ENCODE data around the gene CYTH4.

GRCh38 chr22:36399461-36399761 is 11.6 kb upstream of the MYH9 start:
- RRBS = no CpG with 5 or more reads among the region's 3 CpGs

GRCh38 chr22:36453254-36453712 is 28.2 kb downstream of the TXN2 start:
- RRBS = no CpG with 5 or more reads among the region's 7 CpGs

- RRBS = no CpG with 5 or more reads among the region's 12 CpGs
Observed at GRCh38 chr22:36457675-36458351, 23.6 kb downstream of the TXN2 start.

DNA sequence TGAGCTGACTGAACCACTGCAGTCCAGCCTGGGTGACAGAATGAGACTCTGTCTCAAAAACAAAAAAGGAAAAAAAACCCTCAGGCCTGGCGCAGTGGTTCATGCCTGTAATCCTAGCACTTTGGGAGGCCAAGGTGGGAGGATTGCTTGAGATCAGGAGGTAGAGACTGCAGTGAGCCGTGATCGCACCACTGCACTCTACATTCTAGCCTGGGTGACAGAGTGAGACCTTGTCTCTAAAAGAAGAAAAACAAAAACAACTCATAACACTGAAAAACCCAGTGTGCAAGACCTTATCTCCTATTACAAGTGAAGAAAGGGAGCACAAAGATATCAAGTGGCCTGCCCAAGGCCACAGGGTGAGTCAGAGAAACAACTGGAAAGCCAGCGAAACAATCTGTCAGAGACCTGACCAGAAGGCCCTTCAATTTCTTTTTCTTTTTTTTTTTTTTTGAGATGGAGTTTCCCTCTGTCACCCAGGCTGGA is 2.5 kb downstream of the TXN2 start:
- RRBS = no CpG with 5 or more reads among the region's 4 CpGs

DNA sequence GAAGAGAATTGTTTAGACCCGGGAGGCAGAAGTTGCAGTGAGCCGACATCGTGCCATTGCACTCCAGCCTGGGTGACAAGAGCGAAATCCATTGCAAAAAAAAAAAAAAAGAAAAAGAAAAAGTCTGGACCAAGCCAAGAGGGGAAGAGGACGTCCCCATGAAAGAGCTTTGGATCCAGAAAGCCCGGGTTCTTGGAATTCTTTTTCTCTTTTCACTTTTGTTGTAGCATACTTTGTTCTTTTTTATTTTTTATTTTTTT is 6.5 kb upstream of the TXN2 start:
- RRBS = 100% methylated on average over 1 of the region's 6 CpGs

DNA sequence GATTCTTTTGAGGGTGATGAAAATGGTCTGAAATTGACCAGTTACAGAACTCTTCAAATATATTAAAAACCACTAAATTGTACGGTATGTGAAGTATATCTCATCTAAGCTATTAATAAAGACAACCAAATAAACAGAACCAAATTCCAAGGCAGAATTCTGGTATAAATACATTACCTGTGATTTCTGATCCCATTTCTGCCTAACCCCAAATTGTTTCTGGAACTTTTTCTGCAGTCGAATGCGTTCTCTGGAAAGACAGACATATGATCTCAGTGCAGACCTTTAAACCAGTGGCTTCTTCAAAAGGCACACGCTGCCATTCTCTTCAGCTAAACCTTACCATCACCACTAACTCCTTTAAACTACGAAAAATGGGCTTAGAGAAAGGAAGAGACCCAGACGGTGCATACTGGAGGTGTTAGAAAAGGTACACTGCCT is 5.9 kb downstream of the EIF3D start:
- RRBS = no CpG with 5 or more reads among the region's 6 CpGs

GRCh38 chr22:36781945-36782361 is 6.0 kb upstream of the IFT27 start:
- RRBS = 4% methylated on average over 8 of the region's 18 CpGs

GRCh38 chr22:36816143-36816626 is 650 bp downstream of the PVALB start:
- RRBS = 8% methylated on average over 5 of the region's 16 CpGs

DNA sequence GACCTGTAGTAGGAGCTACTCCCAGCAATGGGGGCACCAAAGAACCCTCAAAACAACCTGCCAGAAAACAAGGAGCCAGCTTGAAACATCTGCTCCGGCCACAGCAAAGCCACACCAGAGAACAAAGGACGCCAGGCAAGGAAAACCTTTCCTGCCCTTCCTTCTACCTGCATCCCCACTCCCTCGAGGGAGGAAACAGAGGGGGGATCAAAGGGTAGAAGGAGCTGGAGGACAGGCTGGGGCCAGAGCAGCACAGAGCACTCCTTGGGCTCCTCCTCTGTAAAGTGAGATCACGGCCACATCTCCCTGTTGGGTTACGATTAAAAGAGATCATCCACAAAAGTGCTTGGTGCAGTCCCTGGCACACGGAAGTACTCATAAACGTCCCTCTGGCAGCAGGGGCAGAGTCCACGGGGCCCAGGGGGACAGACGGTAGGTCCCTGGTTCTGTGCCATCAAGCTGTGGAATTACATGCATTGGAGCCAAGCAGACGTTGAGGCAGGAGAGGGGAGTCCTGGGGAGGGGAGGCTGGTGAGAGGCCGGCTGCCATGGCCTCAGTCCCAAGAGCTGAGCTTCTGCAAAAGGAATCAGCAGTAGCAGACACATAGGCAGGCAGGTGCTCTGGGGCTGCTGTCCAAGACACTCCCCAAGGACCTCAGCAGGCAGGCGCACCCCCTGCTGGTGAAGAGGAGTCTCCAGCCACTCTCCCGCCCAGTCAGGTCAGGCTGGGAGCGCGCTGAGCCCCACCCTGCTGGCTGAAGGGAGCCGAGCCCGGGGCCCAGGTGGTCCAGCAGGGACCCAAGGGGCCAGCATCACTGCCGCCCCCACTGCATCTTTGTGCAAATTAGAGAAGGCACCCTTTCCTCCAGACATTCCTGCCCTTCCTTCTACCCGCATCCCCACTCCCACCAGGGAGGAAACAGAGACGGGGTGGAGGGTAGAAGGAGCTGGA is 7.7 kb upstream of the KCTD17 start:
- RRBS = no CpG with 5 or more reads among the region's 20 CpGs

DNA sequence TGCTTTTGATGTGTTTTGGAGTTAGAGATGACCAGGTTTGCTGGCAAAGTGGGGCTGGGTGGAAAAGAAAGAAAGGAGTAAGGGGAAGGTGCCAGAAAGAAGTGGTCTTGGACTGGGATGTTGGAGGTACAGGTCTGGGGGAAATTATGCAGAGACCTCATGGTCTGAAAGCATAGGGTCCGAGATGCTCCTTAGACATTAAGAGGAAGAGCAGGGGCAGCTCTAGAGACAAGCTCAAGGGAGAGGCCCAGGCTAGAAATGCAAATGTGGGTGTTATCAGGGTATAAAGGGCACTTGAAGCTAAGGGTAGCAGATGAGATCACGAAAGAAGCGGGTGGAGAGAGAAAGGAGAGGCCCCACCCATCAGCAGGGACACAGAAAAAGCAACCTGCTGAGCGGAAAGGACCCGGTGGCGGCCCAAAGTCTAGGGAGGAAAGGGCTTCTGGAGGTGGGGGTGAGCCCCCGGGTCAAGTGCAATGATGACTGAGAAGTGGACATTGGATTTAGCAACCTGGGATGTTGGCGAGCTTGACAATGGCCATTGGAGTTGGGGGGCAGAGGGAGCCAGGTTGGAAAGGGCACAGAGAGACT is 8.9 kb downstream of the TMPRSS6 start:
- RRBS = 84% methylated on average over 3 of the region's 8 CpGs

GRCh38 chr22:37126605-37126878 is 17.0 kb upstream of the TMPRSS6 start:
- RRBS = no CpG with 5 or more reads among the region's 6 CpGs

DNA sequence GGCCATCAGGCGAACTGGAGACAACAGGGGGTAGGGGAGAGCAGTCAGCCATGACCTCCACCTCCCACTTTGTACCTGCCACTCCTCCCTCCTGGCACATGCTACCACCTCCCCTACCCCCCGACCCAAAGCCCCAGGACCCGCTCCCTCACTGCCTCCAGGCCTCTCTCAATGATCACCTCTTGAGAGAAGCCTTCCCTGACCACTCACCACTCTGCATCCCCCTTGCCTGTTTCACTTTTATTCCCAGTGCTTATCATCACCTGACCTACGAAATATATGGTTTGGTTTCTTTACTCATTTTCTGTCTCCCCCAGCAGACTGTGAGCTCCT is 12.0 kb downstream of the IL2RB start:
- RRBS = no CpG with 5 or more reads among the region's 4 CpGs

DNA sequence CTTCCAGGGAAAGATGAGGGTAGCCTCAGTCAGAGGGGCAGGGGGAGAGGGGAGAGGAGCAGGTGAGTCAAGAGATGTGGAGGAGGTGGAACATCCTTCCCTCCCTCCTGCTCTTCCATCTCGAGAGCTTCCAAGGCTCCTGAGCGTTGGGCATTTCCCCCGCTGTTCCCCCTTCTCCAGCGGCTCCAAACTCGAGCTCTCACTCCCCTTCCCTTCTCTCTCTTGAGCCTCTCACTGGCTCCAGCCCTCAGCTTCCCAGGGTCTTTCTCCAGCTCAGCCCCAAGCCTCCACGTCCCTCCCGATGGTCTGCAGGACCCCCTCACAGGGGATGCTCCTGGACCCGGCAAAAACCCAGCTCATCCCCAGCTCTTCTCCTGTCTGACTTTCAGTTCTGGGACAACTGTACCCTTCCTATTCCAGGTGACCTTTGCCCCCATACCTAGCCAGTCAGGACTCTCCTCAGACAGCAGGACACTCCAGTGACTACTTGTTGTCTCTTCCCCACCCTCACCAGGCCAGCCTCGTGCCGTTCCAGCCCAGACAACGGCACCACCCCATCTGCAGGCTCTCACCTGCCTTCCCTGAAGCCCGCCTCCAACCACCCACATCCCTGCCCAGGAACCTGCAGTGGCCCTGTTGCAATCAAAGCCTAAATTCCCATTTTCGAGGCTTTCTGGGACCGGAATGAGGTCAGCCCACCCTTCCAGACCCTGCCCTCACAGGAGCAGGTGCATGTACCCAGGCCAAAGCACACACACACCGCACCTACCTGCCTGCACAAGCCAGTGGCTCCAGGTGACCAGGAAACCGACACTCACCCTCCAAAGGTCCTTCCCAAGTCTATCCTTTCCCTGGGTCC is 3.8 kb downstream of the IL2RB start:
- RRBS = no CpG with 5 or more reads among the region's 16 CpGs

- RRBS = 2% methylated on average over 8 of the region's 62 CpGs
Observed at GRCh38 chr22:37198277-37199266, 10.5 kb upstream of the C1QTNF6 start.

- RRBS = no CpG with 5 or more reads among the region's 16 CpGs
Observed at GRCh38 chr22:37218341-37219371, 6.4 kb upstream of the SSTR3 start.

GRCh38 chr22:37237722-37238355 is 6.2 kb downstream of the RAC2 start:
- RRBS = no CpG with 5 or more reads among the region's 14 CpGs

DNA sequence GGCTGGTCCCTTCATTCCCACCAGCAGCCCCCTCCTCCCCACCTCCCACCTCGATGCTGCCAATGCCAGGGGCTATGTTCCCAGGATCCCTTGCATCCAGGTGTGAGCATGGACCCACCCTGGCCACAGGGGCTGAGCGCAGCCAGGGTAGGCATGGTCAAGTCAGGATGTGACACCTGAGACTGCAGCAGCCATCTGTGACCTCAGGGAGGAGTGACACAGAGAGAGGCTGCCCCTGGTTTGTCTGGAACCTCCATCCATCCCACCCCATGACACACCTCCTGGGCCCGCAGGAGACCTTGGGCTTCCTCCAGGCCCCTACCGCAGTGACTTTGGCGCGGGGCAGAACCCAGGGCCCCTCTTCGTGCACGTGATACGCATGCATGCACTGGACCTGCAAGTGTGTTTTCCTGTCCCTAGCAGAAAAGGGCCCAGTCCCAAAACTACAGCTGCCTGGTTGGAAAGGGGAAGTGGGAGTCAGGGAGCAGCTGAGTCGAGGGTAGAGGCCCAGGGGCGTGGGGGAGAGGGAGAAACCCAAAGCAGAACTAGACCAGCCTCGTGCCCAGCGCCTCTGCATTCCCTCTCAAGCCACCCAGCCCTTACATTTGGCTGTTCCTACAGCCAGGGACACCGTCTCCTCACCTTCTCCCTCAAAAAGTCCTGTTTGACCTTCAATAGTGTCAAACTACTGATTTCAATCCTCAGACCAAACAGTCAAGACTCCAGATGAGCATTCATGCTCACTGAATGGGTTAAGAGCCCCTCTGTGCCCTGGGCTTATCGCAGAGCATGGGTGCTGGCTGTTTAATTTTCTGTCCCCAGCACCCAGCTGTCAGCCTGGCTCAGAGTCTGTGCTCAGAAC is 7.8 kb upstream of the CYTH4 start:
- RRBS = no CpG with 5 or more reads among the region's 15 CpGs

GRCh38 chr22:37281967-37282798 is at the start of gene CYTH4:
Gene CYTH4, plus strand, starts transcription at chr22:37282508.
- RRBS = no CpG with 5 or more reads among the region's 21 CpGs

DNA sequence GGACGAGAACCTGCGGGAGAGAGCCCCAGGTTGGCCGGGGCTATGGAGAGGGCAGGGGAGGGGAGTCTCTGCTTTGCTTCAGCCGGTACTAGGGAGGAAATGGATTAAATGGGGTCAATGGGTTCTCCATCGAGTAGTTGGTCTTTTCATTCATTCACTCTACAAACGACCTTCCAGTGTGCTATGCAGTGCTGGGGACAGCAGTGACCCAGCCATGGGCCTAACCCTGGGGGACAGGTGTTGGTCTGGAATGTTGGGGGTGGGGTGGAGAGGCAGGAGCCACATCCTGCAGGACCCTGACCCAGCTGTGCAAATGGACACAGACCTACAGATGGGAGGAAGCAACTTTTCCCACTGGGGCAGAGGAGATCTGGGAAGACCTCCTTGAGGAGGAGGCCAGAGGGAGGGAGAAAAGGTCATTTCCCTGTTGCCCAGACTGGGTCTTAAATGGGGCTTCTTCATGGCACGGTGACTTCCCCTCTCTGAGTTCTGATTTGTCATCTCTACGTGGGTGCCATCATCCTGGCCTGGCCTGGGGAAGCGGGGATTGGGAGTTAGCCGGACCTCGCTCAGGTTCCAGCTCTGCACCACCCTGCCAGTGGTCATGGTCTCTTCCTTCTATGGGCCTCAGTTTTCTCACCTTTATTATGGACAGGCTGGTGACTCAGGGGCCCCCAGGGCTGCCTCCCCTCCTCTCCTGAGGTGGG is 1.9 kb downstream of the CYTH4 start:
- RRBS = no CpG with 5 or more reads among the region's 11 CpGs

DNA sequence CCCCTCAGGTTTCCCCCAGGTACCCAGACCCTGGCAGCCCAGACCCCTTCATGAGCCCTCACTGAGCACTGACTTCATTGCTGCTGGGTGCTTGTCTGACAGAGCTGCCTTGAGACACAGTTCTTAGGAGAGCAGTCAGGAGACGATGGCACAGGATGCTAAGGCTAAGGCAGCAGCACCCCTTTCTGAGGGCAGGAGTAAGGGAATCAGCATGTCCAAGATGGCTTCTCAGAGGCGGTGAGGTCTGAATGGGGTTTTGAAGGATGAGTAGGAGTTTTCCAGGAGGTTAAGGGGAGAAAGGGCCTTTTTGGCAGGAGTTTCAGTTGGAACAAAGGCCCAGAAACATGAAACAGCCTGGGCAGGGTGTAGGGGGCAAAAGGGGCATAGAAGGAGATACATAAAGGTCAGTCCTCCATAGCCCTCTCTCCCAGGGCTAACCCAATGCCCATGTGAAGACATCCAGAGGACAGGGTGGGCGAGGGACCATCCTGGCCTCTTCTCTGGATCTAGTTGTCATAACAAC is 18.8 kb downstream of the CYTH4 start:
- RRBS = no CpG with 5 or more reads among the region's 3 CpGs

Measured in HTR-8/SVneo (cell line).